Mammary epithelial cell (primary cell): ENCODE measurements around the gene CNIH1.

GRCh38 chr14:52960461-52961166, 9.8 kb upstream of the FERMT2 start:
- CAGE, long polyA plus RNA = no peak
- RRBS = no CpG with 5 or more reads among the region's 3 CpGs

- CAGE, long polyA plus RNA = no peak
Observed at GRCh38 chr14:53091507-53092070, 61.5 kb downstream of the DDHD1 start.

GRCh38 chr14:53355528-53356206, 202.5 kb upstream of the DDHD1 start:
- CAGE, long polyA plus RNA = no peak
- RRBS = no CpG with 5 or more reads among the region's 6 CpGs

DNA sequence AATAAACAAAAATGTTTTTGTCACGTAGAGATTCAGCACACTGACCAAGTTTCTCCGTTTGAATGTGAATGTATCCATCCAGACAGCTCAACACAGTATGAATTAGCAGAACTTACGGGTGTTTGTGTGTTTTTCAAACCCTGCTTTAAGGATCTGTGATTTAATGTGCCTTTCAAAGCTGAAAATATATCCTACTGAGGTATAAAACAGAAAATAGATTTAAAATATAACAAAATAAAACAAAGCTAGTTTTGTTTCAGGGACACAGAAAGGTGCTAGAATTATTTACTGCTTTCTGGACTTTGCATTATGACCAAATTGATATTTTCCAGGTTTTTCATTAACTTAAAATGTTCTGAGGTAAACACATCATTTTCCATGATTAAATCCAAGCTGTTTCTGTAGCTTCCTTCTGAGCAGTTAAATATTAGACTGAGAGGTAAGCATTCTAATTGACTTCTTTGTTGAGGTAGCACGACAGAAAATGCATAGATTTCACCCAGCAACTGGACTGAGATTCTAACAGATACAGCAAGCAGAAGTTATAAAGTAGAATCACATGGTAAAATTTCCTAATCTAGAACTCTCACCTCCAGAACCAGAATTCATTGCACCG, 98.4 kb downstream of the BMP4 start:
- CAGE, long polyA plus RNA = no peak
- RRBS = no CpG with 5 or more reads among the region's 5 CpGs

GRCh38 chr14:53879611-53880480, 76.8 kb downstream of the BMP4 start:
- CAGE, long polyA plus RNA = no peak
- RRBS = no CpG with 5 or more reads among the region's 13 CpGs

- CAGE, long polyA plus RNA = no peak
- RRBS = 17% methylated on average over 17 of the region's 70 CpGs
Observed at GRCh38 chr14:53946415-53947351, 9.9 kb downstream of the BMP4 start.

GRCh38 chr14:53953715-53954804, 2.6 kb downstream of the BMP4 start:
- CAGE, long polyA plus RNA = no peak
- RRBS = under 1% methylated on average over 28 of the region's 83 CpGs

- CAGE, long polyA plus RNA = no peak
- RRBS = no CpG with 5 or more reads among the region's 3 CpGs
Observed at GRCh38 chr14:54087449-54087732, 130.8 kb upstream of the BMP4 start.

GRCh38 chr14:54299383-54300012, 97.3 kb upstream of the CDKN3 start:
- CAGE, long polyA plus RNA = no peak
- RRBS = no CpG with 5 or more reads among the region's 15 CpGs

DNA sequence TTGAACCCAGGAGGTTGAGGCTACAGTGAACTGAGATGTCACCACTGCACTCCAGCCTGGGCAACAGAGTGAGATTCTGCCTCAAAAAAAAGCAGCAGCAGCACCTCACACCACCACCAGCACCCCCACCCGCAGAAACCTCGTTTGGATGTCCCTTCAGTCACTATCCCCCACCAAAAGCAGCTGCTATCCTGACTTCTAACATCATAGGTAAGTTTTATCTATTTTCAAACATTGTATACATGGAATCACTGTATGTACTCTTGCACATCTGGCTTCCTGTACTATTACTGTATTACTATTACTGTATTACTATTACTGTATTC, 85.4 kb upstream of the CDKN3 start:
- CAGE, long polyA plus RNA = no peak
- RRBS = no CpG with 5 or more reads among the region's 2 CpGs

- CAGE, long polyA plus RNA = no peak
- RRBS = 1% methylated on average over 22 of the region's 101 CpGs
Observed at GRCh38 chr14:54440805-54441858, at the start of gene CNIH1. TSS of gene CNIH1 (minus strand) at chr14:54441374.

DNA sequence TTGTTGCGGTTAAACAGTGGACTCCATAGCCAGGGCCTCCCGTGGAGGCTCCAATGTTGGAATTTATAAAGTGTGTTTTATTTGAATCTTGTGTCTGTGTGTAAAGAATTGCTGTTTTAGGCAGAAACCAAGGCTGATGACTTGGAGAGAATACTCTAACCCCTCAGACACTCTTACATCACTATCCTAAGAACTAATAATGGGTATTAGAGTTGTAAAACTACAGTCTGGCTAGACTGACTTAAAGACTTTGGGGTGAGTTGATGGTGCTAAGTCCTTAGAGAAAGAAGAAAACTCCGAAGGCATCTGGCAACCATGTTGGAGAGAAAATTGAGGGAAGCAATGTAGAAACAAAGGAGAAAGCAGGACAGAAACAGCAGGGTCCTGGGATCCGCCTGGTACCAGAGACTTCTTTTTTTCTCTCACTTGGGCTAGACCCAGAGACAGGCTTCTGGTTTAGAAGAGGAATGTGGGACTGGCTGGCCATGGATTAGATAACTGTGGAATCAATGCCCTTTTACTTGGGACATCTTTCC, 34.8 kb downstream of the SAMD4A start:
- CAGE, long polyA plus RNA = no peak
- RRBS = no CpG with 5 or more reads among the region's 4 CpGs

DNA sequence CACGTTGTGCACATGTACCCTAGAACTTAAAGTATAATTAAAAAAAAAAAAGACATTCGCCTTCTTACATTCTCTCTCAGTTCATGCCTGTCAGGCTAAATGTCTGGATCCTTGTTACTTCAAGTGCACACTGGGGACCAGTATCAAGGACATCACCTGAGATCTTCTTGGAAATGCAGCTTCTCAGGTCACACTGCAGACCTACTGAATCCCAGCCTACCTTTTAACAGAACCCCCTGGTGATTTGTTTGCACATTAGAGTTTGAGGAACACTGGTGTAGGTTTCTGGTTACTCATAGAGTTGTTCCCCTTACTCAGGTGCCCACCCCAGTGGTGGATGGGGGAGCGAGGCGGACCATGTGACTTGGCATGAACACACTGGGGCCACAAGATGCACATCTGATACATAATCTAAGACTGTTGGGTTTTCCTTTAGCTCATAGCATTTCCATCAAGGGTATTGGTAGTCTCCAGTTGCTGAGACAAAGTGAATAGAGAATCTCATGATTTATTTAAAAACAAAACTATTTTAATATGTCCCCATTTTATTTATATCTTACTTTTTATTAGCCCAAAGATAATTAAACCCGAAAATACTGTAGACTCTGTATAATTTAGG, 35.9 kb downstream of the SAMD4A start:
- CAGE, long polyA plus RNA = no peak
- RRBS = no CpG with 5 or more reads among the region's 5 CpGs

- CAGE, long polyA plus RNA = no peak
- RRBS = no CpG with 5 or more reads among the region's 8 CpGs
Observed at GRCh38 chr14:54652877-54653371, 86.0 kb downstream of the SAMD4A start.

GRCh38 chr14:54673031-54673921, 106.3 kb downstream of the SAMD4A start:
- CAGE, long polyA plus RNA = no peak
- RRBS = no CpG with 5 or more reads among the region's 9 CpGs

DNA sequence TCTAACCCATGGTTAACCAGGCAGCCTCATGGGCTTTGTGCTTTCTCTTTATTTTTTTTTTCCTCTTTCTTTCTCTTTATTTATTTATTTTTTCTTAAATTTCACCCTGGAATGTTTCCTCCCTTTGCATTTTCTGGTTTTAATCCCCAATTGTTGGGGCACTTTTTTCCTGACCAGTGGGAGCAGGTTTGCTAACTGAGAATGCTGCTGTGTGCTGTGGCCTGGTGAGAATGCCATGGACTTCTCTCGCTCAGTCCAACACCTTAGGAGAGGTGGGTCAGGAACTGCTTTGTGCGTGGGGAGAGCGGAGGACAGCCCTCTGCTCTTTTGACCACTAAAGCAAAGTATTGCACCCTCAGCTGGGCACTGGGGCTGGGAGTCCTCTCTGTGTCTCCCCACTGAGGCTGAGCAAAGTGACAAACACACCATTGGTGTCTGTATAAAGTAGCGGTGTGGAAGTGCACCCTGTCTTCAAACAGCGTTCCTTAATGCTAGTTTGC, 136.1 kb downstream of the SAMD4A start:
- CAGE, long polyA plus RNA = no peak
- RRBS = no CpG with 5 or more reads among the region's 5 CpGs

DNA sequence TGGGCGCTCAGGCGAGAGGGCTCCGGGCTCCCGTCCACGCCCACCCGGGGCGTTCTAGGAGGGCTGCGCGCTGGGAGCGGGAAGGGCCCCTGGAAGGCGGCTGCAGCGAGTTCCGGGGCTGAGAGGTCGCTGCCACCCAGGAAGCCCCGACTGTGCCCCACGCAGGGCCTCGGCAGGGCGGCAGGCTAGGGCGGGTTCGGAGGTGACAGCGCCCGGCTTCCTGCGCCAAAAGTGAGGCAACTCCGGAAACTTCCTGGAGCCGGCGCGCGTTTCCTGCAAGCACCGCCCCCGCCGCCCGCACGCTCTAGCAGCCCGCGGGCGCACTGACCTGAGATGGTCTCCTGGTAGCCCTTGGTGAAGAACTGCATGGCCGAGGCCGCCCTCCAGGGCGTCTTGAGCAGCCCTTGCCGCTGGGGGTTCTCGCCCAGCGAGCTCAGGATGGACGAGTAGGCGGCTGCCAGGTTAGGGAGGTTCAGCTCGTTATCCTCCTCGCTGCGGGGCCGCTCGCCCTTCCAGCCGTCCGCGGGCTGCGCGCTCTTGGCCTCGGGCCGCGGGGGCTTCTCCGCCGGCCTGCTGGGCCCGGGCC, 540 bp downstream of the GCH1 start:
- CAGE, long polyA plus RNA = no peak
- RRBS = 1% methylated on average over 11 of the region's 60 CpGs

GRCh38 chr14:55058812-55059518, 7.5 kb downstream of the MAPK1IP1L start:
- CAGE, long polyA plus RNA = no peak
- RRBS = no CpG with 5 or more reads among the region's 9 CpGs

GRCh38 chr14:55125385-55125944, 3.6 kb upstream of the LGALS3 start:
- CAGE, long polyA plus RNA = no peak
- RRBS = no CpG with 5 or more reads among the region's 3 CpGs

DNA sequence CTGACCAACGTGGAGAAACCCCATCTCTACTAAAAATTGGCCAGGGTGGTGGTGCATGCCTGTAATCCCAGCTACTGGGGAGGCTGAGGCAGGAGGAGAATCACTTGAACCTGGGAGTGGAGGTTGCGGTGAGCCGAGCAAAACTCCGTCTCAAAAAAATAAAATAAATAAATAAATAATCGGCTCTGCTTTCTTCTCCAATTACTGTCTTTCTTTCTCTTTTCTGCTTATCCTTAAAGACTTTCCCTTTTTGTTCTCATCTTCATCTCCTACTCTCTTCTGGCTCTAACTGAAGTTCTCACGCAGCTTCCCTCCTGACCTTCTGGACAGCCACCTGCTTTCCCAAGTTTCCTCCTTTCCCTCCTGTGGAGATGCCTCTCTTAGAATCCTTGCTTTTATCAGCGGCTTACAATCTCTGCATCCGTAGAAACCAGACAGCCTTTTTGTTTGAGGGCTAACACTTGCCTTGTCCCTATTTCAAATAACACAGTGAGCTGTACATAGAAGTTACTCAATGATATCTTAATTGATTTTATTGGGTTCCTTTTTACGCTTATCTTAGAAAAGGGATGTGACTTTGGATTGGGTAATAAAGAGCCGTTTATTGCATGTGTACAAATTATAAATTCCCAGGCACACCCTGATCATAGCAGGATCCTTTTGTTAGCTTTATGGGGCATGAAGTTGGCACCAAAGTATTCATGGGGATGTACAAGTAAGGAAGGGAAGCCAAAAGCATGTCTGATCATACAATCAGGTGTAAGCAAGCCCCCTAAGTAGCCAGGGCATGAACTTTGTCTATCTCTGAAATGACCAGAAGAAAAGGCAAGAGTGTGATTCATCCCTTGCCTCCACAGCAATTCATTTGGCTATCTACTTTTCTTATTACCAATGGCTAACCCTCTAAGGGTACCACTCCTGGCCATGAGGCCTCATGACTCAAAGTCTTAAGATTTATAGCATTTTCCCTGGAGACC, 2.0 kb upstream of the LGALS3 start:
- CAGE, long polyA plus RNA = no peak
- RRBS = no CpG with 5 or more reads among the region's 10 CpGs